Helper T cell (primary cell): ENCODE measurements around the gene IFT74.

GRCh38 chr9:21519577-21520459 is 37.7 kb upstream of the IFNE start:
- PRO-cap, 2 experiments: no peak in any of the 2 experiments

DNA sequence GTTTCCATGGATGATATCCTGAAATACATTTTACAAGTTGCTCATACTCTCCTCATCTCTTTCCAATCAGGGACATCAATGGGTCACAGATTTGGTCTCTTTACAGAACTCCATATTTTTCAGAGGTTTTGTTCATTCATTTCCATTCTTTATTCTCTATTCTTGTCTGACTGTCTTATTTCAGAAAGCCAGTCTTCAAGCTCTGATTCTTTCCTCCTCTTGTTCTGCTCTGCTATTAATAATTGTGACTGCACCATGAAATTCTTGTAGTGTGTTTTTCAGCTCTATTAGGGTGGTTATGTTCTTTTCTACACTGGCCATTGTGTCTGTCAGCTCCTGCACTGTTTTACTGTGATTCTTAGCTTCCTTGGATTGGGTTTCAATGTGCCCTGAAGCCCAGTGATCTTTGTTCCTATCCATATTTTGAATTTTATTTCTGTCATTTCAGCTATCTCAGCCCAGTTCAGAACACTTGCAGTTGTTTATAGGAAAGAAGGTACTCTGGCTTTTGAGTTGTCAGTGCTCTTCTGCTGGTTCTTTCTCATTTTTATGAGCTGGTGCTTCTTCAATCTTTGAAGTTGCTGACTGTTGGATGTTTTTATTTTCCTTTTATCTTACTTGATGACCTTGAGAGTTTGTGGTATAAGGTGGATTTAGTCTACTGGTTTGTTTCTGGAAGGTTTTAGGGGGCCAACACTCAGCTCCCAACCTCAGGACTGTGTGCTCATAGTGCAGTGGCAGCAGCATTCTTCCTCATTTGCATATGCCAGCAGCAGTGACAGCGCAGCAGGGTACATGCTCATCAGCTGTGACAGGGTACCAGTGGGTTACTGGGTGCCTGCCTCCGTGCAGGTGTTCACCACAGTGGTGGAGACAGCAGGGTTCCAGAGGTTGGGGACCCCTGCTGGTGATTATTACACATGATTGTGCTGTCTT is 45.1 kb upstream of the IFNE start:
- PRO-cap, 2 experiments: no peak in any of the 2 experiments

DNA sequence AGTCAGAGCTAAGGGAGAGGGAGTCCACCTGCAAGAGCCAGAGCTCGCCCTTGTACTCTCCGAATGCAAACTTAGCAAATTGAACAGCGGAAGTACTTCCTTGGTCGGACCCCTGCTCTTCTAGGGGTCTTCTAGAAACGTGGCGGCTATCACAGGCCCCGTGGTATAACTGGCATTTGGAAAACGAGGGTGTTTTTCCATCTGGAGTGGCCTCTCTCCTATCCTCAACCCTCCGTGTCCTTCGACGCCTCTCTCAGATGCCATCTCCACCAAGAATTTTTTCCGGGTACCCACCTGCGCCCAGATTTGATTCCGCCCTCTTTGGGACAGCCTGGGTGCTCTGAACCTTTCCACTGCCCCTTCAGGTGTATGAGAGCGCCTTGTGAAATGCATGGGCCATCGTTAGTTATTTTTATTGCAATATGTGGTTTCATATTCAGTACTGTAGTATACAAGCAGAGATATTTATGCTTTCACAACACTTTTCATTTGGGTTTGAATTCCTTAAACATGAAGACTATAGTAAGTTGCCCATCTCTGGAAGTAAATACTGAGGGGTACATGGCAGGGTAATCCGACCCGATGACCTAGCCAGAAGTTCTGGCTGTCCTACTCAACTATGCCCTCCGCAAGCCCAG is 78.1 kb upstream of the IFNE start:
- PRO-cap, 2 experiments: no peak in any of the 2 experiments

DNA sequence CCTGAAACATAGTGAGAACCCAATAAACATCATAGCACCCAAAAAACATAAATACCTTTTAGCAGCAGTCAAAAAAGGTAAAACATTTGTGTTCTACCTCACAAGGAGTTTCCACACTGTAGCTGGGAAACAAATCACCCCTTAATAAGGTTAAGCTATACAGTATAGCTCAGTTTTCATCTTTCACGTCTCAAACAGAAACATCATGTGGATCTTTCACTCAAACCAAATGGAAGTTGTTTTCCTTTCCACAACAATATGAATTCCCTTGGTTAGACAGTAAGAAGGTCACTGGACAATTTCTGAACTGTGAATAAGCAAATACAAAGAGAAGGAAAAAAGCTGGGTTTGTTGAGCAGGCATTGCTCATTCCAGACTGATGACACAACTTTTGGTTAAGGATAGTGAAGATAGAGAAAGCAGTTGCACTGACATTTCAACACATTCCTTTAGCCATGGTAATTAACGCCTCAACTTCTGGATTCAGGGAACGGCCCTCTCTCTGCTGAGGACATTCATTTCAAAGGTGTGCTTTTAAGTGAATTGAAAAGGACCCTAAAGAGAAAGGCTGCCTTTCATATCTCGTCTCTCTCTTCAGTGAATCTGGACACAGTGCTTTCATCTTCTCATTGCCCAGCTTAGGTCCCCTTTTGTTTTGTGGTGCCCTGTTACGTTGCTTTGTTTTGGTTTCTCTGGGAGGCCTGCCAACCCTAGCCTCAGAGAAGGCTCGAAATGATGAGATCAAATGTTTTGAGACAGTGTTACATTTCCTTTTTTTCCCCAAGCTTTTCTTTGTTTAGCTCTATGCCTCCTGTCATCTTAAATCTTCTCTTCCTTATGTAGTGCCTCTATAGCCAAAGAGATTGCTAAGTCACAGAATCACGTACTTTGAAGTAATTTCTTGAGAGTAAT is 94.2 kb upstream of the IFNE start:
- PRO-cap, 2 experiments: no peak in any of the 2 experiments

DNA sequence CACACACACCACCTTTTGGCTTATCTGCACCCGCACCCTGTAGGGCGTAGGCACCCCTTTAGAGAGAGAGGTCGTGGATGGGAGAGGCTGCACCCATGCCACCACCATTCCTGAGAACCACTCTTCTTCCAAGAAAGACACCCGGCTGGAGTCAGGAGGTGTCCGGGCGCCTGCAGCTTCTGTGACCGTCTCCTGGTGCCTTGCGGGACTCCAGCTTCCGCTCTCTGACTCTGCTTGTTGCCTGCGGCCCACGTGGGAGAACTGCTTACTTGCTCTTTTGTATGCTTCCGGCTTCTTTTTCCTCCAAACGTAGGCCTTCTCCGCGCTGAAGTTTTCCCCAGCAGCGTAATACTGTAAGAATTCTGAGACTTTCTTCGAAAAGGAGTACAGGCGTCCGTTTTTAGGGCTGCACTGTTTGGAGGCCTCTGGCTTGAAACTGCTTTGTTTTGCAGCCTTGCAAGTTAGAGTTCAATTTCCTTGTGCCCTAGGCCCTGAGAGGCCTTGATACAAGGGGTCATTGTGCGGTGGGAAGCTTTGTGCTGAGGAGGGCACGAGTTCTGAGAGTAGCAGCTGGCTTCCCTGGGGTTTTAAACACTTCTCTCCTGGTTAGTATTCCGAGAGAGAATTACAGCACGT is 711 bp downstream of the MTAP start:
- PRO-cap, 2 experiments: peak in 2 of 2 experiments; most common plus-strand start position 61 of the sequence (in 2); most common minus-strand start position 202 of the sequence (in 2)

DNA sequence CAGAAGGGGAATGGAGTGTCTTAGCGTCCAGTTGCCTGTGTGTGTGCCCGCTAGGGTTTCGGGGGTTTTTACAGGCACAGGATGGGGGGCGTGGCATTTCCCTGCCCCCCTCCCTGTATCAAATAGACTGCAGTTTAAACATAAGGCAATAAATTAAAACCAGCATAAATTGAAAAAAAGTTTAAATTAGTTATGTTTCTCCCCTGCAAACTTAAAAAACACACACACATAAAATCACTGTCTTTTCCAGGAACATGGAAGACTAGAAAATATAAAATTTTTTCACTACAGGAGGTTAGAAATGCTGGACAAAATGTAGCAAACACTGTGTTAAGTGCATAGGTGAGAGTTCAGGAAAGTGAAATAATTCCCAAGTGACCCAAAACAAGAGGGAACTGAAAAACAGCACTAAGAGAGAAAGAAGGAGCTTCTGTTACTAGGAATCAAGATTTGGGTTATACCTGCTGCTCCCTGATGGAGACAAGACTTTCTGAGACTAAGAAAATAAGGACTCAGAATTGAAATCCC is 69.3 kb downstream of the CDKN2A start:
- PRO-cap, 2 experiments: no peak in any of the 2 experiments

GRCh38 chr9:21964973-21965491 is 9.6 kb downstream of the CDKN2A start:
- PRO-cap, 2 experiments: no peak in any of the 2 experiments

DNA sequence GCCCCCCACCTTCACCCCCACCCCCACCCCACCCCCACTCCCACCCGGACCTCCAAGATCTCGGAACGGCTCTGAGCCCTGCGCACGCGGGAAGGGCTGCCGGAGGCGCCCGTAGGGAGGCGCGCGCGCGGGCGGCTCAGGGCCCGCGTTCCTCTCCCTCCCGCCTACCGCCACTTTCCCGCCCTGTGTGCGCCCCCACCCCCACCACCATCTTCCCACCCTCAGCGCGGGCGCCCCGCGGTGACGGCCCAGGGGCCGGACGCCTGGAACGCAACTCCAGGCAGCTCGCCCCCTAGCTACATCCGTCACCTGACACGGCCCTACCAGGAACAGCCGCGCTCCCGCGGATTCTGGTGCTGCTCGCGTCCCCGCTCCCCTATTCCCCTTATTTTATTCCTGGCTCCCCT is 14.6 kb downstream of the CDKN2B start:
- PRO-cap, 2 experiments: no peak in any of the 2 experiments

- PRO-cap, 2 experiments: no peak in any of the 2 experiments
These were observed 12.6 kb downstream of the CDKN2B start for GRCh38 chr9:21996282-21997041.

- PRO-cap, 2 experiments: no peak in any of the 2 experiments
These were observed 32.7 kb upstream of the CDKN2B start for GRCh38 chr9:22041736-22042357.

DNA sequence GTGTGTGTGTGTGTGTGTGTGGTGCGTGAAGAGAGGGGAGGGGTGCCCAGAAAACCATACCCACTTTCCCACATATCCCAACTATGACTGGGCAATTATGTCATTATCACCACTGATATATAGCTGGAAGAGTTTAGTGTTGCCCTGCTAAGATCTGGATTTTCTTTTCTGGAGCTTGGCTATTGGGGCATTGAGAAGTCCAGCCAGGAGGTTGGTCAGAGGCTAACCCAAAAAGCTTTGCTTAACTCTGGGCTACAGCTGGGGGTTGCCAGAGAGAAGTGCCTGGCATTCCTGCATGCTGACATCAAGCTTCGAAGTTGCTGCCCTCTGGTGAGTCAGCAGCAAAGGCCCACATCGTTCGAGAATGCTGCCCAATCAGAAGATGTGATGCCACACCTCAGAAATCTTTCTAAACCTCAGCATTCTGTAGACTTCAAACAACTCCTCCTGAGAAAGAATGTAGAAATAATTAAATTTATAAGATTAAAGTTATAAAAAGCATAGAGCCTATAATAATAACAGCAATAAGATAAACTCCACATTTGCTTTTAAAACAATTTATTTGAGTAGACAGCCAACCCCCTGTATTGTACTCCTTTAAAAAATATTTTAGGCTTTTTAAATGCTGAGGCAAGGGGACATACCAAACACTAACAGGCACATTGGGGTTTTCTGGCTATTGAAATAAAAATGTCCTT is 94.2 kb upstream of the CDKN2B start:
- PRO-cap, 2 experiments: no peak in any of the 2 experiments

- PRO-cap, 2 experiments: no peak in any of the 2 experiments
These were observed 343.7 kb downstream of the IZUMO3 start for GRCh38 chr9:24202038-24202325.

DNA sequence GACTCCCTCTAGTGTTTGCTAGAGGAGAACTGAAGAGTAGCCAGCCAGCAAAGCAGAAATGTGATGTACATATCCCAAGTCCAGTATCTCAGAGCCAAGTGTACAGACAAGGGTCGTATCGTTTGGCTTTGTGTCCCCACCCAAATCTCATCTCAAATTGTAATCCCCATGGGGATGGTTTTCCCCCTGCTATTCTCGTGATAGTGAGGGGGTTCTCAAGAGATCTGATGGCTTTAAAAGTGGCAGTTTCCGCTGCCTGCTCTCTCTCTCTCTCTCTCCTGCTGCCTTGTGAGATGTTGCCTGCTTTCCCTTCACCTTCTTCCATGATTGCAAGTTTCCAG is 38.2 kb upstream of the TUSC1 start:
- PRO-cap, 2 experiments: no peak in any of the 2 experiments

- PRO-cap, 2 experiments: no peak in any of the 2 experiments
These were observed 532.1 kb upstream of the TUSC1 start for GRCh38 chr9:26210101-26211014.

GRCh38 chr9:26746648-26747169 is 145.9 kb downstream of the CAAP1 start:
- PRO-cap, 2 experiments: no peak in any of the 2 experiments

DNA sequence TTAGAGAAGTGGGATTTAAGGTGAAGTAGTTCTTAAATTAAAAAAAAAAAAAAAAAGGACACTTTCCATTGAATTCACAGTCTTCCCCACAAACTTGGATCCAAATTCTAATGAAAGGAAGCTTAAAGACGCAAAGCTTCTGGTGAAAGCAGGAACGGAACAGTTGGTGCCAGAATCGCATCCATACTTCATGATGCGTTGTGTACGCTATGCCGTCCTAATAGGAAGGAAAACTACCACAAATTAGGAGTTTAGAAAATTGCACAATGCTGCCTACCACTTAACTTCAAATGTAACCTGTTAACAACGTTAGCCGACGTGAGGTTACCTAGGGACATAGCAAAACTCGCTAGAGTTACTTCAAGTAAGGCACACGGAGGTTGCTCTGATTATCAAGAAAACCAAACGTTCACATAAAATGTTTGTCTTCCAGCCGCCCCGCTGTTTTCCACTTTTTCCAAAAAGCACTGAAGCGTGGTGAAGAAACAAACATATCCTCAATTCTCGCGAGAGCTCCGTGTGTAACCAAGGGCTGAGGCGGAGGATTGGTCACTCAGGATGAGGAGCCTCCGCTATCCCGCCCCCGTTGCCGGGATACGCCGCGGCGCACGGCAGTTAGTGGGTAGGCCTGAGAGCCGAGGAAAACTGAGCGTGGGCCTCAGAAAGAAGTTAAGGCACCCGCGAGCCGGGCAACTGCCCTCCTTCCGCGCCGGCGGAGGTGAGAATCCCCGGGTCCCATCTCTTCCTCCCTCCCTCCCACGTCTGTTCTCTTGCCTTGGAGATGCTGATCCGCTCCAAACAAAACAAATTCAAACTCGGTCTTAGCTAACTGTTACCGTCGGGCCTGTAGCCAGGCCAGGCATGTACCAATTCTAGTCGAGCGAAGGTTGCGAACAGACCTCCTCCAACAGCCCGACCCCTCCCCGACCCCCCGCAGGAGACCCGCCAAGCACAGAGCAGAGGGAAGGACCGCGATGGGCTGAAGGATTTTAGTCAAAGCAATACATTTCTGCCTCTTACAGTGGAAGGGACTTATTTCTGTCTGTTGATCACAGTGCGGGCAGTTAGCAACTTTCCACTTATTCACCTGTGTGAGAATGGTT is at the start of gene IFT74:
TSS of gene IFT74 (plus strand) at position 614 of the 1,103 bp plus-strand sequence.
- PRO-cap, 2 experiments: peak in 2 of 2 experiments; most common plus-strand start position 614 of the sequence (in 1); most common minus-strand start position 457 of the sequence (in 1)

- PRO-cap, 2 experiments: no peak in any of the 2 experiments
These were observed 19.7 kb downstream of the IFT74 start for GRCh38 chr9:26975520-26976802.

DNA sequence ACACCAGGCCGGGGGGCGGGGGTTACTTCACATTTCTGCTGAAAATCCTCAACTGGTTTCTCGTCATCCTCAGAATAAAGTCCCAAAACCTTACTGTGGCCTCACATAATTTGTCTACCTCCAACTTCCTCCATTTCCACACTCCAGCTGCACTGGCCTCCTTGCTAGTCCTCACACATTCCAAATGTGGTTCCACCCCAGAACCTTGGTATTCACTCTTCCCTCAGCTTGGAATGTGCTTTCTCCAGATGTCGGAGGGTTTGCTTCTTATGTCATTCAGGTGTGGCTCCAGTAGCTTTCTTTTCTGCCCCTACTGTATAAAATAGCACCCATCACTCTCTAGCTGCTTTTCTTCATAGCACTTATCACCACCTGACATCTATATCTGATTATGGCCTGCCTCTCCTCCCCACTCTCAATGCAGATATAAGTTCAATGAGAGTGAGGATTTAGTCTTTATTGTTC is 102.5 kb upstream of the IFNK start:
- PRO-cap, 2 experiments: no peak in any of the 2 experiments

DNA sequence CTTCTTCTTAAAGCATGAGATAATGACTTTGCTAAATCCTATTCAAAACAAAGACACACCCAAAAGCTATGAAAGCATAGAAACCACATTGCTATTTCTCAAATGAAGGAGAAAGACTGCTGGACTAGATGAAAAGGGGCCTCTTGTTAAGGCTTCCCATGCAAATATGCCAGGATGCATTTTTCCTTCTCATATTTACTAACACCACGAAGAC is 86.3 kb upstream of the IFNK start:
- PRO-cap, 2 experiments: no peak in any of the 2 experiments

DNA sequence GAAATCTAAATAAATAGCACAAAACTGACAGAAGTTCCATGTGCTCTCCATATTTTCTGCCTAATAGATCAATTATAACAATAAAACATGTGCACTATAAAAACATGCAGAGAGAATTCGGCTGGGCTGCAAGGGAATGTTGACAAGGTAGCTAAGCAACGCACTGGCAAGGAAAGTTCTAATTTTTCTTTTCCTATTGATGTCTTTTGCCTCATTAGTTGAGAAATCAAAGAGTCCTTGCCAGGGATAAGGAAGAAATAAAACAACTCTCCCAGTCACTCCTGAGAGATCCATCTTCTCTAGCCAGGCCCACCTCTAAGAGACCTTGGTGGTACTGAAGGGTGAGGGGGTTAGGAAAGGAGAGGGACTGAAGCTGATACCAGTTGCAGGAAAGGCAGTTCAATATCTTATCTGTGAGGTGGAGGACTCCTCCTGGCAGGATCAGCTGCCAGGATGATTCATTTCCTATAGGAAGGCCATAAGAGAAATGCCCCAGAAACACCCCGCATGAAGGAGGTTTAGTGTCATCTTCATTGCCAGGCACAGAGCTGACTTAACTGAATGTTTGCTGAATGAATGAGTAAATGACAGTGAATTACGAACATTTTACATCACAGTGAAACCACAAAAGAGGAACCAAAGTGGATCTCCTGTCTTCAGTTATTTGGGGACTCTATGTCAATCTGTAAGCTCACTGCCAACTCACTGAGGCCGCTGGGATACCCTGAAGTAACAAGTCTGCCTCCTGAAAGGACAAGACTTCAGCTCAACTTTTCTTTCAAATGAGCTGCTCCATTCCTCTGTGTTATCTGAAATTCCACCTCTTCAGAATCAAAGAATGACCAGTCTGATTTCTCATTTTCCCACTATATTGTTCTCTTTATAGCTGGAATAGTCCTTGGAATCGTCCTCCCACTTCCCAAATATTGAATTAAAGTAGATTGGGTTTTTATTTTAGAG is 63.5 kb upstream of the IFNK start:
- PRO-cap, 2 experiments: no peak in any of the 2 experiments